ENCODE measurements around a stretch of chr16.

- PRO-cap: no peak
- RAMPAGE, long total RNA, 2 experiments: no peak in any of the 2 experiments
These were observed 89.4 kb downstream of the CMIP start for GRCh38 chr16:81533798-81534556.

DNA sequence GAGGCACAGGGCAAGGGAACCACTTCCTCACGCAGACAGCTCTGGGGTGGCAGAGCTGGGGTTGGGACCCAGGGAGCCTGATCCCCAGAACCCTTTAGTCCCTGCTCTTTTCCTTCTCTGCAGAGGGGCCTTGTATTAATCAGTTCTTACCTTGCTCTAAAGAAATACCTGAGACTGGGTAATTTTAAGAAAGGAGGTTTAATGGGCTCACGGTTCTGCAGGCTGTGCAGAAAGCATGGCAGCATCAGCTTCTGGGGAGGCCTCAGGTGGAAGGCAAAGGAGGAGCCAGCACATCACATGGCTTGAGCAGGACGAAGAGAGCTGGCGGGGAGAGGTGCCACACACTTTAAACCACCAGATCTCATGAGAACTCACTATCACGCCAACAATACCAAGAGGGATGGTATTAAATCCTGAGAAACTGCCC is 137.1 kb downstream of the CMIP start:
- PRO-cap: no peak
- RAMPAGE, long total RNA, 2 experiments: no peak in any of the 2 experiments

- PRO-cap: no peak
- RAMPAGE, long total RNA, 2 experiments: no peak in any of the 2 experiments
These were observed 147.7 kb downstream of the CMIP start for GRCh38 chr16:81592271-81592688.

DNA sequence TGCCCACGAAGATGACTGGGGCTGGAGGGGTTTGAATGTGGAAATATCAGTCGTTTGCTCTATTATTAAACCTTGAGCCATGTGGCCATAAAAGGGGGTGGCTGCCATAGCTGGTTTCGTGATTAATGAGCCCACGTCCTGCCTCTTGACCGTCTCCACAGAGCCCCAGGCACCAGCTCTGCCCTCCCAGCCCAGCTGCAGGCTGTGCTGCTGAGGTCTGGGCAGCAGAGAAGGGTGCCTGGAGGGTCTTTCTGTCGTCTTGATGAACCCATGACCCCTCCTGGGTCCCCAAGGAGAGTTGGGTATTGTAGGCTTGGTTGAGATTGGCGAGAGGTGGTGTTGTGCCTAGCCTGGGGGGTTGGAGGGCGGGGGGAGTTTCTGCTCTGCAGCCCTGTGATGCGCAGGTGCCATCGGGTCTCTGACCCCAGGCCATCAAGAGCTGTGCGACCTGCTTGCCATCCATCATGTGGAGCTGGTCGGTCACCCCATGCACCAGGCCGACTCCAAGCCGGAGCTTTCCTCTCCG is 148.5 kb downstream of the CMIP start:
- PRO-cap: no peak
- RAMPAGE, long total RNA, 2 experiments: start-site peak on the plus strand in 1 of 2 experiments, centred at position 217 of the sequence, 5 reads per replicate

DNA sequence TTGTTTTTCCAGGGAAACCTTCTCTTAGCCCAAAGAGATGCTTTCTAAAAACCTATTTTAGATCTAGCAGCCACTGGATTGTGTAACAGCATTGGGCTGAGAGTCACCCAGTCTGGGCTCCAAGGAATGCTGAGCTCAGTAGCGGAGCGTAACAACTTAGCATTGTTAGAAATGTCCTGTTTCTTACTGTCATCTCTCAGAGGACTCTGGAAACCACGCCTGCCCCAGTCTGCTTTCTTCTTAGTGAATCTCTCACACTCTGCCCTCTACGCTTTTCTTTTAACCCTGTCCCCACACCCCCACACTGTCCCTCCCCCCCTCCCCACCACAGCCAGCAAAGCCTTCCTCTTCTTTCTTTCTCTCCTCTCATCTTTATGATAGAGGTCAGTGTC is 164.3 kb downstream of the CMIP start:
- PRO-cap: unidirectional peak, plus-strand start at position 199 of the sequence
- RAMPAGE, long total RNA, 2 experiments: no peak in any of the 2 experiments

DNA sequence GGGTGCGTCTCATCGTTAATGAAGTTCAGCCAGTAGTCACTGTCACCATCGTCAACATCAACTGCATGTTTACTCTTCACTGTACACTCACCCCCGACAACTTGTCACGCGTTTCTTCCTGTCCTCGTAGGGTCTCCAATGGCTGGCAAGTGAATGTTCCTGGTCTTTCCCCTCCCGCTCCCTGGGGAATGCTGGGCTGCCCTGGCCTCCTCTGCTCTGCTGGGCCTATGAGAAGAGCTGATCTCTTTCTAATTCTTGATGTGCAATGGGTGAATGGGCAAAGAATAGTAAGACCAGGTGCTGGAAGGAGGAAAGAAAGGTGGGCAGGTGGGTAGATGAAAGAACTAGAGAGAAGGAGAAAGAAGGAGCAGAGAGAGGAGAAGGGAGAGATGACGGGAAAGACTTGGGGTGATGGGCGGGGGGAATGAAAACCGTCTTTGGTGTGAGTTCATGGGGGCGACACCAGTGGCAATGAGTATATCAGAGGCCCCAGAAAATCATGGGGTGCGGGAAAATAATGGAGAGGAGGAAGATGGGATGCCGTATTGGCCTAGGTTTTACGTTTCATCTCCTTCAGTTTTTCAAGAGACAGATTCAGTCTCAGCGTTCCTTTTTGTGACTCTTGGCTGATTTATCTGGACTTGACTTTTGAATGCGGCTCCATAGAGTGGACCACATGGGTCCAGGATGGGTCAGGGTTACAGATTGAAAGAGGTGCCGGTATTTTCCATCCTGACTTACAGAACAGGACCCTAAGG is 128.8 kb upstream of the PLCG2 start:
- PRO-cap: no peak
- RAMPAGE, long total RNA, 2 experiments: no peak in any of the 2 experiments

DNA sequence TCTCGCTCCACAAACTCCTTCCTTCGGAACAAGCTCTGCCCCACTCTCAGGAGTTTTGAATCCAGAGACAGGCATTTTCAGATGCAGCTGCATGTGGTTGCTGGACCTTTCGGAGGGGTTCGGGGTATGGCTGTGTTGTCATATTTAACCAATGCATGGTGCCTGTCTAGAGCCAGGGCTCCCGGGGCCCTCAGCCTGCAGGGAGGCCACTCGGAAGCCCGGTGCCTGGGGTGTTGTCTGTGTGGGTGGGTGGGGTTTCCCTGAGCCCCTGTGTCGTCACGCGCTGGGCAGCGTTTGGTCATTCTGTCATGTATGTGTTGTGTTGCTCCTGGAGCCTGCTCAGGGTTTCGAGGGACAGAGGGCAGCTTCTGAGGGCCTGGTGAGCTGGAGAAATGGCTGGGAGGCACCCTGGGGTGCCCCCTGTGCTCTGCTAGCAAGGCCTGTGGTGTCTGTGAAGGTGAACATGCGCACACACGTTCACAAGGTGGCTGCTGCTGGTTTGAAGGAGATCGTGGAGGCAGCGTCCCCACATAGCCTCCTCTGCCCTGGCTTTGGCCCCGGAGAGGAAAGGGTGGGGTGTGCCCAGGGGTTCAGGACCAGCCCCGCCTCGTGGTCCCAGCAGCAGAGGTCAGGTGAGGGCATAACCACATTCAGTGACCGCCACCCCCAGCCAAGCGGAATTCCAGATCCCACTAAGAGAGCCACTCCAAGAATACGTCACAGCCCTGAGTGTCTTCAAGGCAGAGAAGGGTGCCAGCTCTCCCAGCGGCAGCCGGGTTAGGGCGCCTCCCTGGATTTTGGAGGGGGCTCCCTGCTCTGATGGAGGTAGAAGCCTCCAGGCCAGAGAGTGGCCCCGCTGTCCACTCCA is 98.9 kb upstream of the PLCG2 start:
- PRO-cap: no peak
- RAMPAGE, long total RNA, 2 experiments: no peak in any of the 2 experiments

- PRO-cap: no peak
- RAMPAGE, long total RNA, 2 experiments: no peak in any of the 2 experiments
These were observed 81.1 kb upstream of the PLCG2 start for GRCh38 chr16:81697610-81698825.

DNA sequence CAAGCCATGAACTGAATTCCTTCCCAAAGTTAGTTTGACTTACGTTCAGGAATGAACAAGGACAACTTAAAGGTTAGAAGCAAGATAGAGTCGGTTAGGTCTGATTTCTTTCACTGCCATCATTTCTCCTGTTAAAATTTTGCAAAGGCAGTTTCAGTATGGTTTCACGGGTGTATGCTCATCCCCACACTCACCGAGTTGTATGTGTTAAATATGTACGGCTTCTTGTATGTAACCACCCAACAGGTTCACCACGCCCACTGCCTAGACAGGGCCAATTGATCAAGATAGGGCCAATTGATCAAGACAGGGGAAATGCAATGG is 62.7 kb upstream of the PLCG2 start:
- PRO-cap: no peak
- RAMPAGE, long total RNA, 2 experiments: no peak in any of the 2 experiments

DNA sequence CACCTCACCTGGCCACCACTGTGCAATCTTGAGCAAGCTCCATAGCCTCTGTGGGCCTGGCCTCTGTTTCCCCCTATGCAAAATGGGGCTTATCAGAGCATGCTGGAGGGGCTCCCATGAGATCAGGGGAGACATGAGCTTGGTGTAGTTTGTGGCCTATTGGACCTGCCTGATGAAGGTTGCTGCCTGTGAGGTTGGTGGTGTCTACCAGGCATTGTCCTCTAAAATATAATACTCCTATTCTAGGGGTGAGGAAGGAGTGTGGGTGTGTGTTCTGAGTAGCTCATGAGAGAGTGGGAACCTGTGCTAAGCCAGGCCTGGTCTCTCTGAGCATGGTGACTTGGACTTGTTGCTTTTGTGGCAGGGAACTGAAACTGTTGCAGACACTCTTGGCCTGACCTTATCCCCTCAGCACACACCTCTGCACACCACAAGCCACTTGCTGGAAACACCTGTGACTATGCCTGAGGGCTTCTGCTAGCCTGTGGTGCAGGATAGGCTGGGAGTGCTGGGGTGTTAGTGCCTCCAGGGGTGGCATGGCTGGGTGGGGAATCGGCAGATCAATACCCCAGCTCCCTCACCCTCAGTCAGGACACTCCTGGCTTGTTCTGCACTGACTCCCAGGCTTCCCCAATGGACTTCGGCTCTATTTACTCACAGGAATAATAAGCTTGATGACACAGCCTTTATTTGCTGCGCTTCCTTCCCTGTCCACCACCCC is 29.8 kb downstream of the PLCG2 start:
- PRO-cap: no peak
- RAMPAGE, long total RNA, 2 experiments: no peak in any of the 2 experiments

DNA sequence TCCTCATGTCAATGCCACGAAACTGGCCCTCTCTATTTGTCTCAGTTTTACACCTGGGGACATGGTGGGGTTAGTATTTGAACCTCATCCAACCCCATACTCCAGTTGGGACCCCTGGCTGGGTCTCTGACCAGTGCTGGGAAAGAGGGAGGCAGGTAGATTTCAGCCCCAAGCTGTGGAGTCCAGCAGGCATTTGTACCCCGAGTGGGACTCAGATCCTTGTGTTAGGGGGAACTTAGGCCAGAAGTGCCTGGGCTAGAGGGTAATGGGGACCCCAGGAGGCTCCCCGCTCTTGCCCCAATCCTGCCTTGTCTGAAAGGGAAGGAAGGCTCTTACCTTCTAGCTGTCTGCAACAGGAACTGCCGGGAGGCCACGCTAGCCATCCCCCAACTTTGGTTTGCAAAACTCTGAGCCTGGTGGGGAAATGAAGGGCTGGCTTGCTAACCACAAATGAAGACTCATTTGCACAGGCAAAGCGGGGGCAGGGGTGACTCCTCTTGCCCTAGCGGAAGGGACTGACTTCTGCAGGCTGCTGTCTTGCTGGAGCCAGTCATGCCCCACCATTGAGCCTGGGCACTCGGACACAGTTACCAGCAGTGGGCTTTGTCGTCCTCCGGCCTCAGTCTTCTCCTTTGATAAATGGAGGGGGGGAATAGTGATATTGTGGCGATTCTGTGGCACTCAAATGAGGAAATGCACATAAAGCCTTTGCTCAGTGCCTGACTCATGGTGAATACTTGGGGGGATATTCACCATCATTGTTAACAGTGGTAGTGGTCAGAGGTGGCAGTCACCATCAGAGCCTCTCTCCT is 52.6 kb downstream of the PLCG2 start:
- PRO-cap: no peak
- RAMPAGE, long total RNA, 2 experiments: no peak in any of the 2 experiments

DNA sequence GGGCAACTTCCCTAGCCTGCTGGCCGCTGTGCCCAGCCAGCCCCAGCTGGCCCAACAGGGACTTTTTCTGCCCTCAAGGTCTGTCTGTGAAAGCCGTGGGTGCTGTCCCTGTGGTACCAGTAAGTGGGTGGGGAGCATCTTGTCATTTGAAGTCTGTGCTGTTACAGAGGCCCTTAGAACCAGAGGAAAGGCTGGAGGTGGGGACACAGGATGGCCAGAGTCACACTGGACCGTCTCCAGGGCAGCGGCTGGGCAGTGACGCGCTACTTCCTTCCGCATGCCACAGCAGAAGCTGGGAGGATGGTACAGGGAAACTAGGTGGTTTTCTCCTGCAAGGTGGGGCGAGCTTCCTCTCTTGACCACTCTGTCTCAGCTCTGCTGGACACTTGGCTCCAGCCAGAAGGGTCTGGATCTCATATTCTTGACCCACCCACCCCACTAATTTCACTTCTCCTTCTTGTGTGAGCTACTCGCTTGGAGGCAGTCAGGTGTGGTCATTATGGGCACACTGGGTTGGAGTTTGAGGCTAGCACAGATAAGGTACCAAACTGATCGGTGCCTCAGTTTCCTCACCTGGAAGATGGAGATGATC is 87.9 kb downstream of the PLCG2 start:
- PRO-cap: no peak
- RAMPAGE, long total RNA, 2 experiments: no peak in any of the 2 experiments

DNA sequence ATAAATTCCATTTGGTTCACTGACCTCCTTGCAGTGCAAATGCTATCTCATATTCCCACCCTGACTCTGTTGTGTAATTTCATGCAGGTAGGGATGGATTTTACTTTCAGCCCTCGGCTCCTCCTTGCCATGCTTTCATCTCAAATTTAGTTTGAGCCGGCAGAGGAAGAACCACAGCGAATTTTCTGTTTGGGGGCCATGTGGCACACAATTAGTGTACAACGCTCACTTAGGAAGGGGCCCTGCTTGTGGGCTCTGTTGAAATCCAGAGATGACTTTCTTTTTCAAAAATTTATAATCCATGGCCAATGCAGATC is 89.7 kb downstream of the SDR42E1 start:
- PRO-cap: no peak
- RAMPAGE, long total RNA, 2 experiments: no peak in any of the 2 experiments

DNA sequence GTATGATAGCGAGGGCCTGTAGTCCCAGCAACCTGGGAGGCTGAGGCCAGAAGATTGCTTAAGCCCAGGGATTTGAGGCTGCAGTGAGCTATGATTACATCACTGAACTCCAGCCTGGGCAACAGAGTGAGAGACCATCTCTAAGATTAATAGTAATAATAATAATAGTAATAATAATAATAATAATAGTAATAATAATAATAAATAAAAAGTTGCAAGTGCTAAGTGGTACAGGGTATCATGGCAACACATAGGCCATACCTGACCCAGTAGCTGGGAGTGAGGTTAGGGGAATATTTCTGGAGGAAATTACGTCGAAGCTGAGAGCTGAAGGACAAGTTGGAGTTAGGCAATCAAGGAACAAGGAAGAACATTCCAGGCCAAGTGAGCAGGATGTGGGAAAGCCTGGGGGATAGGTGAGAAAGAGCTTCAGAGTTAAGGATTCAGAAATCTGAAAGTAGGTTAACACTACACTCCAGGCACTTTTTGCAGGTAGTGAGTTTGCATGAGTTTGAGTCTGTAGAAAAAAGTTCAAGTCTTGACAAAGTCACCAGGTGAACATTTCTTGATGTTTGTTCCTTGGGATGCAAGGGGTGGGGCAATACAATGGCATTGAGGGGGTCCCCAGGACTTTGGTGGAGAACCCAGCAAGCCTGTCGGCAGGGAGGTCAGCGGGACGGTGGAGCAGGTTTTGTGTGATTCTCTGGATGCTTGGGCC is 27.5 kb upstream of the MPHOSPH6 start:
- PRO-cap: no peak
- RAMPAGE, long total RNA, 2 experiments: no peak in any of the 2 experiments

DNA sequence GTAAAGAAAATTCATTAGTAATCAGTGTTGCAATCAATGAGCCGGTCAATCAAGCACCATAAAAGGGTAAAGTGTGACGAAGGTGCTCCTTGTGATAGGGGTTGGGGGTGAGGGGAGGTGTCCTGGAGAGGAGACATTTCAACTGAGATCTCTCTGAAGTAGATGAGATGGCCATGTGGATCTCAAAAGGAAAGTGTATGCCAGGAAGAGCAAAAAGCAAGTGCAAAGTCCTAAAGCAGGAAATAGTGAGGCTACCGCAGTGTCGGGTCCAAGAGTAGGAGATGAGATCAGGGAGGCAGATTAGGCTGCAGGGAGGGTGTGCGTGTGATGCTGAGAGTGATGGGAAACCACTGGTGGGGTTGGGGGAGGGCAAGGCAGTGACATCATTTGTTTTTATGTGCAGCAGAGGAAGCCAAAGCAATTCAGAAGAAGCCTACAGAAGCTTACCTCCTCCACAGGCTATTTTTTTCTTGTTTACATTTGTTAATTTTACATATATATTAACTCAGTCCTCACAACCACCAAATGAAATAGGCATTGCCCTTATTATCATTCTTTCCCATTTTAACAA is 28.6 kb downstream of the CDH13 start:
- PRO-cap: no peak
- RAMPAGE, long total RNA, 2 experiments: no peak in any of the 2 experiments

- PRO-cap: no peak
- RAMPAGE, long total RNA, 2 experiments: no peak in any of the 2 experiments
These were observed 29.1 kb downstream of the CDH13 start for GRCh38 chr16:82655819-82656239.

DNA sequence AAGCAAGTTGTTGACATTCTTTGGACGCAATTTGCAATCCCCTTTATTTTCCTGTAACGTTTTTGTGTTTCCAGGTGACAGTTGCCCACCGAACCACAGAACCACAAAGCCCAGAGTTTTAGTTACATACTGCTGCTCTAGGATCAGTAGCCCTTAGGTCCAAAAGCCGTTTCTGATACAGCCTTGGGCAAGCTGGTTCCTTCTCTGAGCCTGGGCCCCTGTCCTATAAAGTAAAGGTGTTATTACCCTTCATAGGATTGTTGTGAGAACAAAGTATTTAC is 461.5 kb downstream of the CDH13 start:
- PRO-cap: unidirectional peak, minus-strand start at position 105 of the sequence
- RAMPAGE, long total RNA, 2 experiments: no peak in any of the 2 experiments

DNA sequence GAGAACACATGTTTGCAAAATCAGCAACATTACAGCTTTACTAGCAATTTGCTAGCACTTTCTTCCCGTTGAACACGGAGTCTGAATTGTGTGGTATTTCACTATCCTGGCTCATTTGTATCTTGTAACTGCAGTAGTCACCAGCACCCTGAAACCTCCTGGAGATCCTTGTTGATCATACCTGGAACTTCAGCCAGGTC is 334.6 kb upstream of the HSBP1 start:
- PRO-cap: no peak
- RAMPAGE, long total RNA, 2 experiments: no peak in any of the 2 experiments

- PRO-cap: no peak
- RAMPAGE, long total RNA, 2 experiments: no peak in any of the 2 experiments
These were observed 20.2 kb downstream of the MLYCD start for GRCh38 chr16:83918794-83919753.

DNA sequence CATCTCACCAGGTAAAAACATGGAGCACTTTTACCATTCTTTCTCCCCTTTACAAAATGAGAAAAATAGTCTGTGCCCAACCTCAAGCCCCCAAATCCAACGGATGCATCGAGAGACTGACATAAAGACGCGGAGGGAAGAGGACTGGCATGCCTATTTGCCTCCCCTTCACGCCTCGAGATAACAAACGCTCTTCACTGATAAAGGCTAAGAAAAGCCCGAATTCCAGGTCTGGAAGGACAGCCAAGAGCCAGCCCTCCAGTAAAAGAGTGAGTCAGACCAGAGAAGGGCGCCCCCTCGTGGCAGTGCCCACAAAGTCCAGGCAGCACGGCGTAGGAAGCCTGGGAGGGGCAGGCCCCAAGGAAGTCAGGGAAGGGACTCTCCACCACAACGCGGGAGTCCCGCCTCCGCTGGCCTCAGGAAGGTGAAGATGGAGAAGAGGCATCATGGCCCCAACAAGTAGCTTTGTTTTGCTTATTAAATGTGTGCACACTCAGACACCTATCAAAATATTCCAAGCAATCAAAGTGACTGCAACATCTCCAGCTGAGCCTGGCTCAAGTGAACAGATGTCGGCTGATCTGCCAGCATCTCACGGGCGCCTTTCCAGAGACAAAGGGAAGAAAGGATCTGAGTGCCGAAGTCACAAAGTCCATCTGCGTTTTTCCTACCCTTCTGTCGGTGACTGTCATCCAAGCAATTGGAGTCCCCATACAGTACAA is 20.2 kb upstream of the SLC38A8 start:
- PRO-cap: no peak
- RAMPAGE, long total RNA, 2 experiments: no peak in any of the 2 experiments

All from lower leg skin (tissue), 2 donors.